ENCODE data around the genes PPP1R9B and XYLT2.

- RRBS, result no CpG with 5 or more reads among the region's 19 CpGs
Measured at GRCh38 chr17:49708631-49709410, 1.1 kb upstream of the SLC35B1 start.

GRCh38 chr17:49730010-49730674 is 22.4 kb upstream of the SLC35B1 start:
- RRBS, result no CpG with 5 or more reads among the region's 5 CpGs

GRCh38 chr17:49847693-49847886 is 279 bp downstream of the TAC4 start:
- RRBS, result no CpG with 5 or more reads among the region's 3 CpGs

DNA sequence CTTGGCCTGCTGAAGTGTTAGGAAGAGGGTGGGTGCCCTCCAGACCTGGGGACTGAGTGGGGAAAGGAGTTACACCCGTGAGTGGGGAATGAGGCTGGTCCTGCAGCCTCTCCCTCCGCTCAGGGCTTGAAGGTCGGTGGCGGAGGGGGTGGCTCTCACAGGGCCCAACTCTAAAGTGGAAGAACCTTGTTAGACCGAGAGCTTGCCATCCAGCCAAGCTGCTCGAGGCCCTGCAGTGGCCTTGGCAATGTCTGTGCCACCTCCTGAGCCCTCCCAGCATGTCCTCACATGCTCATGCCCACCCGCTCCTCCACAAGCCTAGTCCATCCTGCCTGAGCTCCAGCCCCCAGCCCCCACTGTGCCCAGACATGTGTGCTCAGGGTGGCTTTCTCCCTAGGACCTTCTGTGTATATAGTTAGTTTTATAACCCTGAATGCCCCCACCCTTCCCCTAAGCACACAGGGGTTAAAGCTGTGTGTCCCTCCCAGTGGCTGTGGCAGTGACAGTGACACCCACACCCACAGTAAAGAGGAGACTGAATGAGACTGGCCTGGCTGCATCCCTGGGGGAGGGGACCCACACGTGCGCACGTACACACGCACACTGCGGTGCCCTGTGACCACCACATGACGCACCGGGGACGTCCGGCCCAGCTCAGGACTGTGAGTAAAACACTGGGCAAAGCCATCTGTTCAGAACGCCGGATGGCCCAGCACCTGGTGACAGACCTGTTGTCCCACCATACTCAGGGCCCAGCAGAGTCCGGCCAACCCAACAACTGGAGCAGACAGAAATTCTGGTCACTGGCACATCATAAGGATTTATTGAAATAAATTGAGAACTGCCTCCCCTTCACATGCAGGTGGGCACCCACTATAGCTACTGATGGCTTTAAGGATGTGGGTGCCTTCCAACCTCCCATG is 15.6 kb downstream of the PDK2 start:
- RRBS, result 92% methylated on average over 4 of the region's 19 CpGs

DNA sequence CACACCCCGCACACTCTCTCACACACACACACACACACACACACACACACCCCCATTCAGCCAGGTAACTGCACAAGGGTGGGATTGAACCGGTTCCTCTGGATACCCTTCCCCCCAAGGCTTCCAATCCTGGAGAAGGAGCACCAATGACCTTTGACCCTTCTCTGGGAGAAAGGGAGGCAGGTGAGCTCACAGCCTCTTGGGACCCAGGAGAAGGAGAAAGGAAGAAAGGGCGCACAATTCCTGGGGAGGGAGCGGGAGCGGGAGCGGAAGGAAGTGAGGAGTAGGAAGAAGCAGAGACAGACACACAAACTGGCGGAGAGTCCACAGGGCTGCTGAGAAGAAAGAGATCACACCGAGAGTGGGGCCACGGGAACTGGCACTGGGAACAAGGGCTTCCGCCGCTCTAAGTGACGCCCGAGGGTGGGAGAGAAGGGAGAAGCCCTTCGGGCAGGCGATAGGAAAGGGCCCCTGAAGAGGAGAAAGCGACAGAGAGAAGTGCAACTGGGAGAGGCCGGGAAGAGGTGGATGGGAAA is 1.4 kb downstream of the SAMD14 start:
- RRBS, result 17% methylated on average over 1 of the region's 17 CpGs

GRCh38 chr17:50144214-50145377 is 5.9 kb downstream of the PPP1R9B start:
- RRBS, result no CpG with 5 or more reads among the region's 20 CpGs

DNA sequence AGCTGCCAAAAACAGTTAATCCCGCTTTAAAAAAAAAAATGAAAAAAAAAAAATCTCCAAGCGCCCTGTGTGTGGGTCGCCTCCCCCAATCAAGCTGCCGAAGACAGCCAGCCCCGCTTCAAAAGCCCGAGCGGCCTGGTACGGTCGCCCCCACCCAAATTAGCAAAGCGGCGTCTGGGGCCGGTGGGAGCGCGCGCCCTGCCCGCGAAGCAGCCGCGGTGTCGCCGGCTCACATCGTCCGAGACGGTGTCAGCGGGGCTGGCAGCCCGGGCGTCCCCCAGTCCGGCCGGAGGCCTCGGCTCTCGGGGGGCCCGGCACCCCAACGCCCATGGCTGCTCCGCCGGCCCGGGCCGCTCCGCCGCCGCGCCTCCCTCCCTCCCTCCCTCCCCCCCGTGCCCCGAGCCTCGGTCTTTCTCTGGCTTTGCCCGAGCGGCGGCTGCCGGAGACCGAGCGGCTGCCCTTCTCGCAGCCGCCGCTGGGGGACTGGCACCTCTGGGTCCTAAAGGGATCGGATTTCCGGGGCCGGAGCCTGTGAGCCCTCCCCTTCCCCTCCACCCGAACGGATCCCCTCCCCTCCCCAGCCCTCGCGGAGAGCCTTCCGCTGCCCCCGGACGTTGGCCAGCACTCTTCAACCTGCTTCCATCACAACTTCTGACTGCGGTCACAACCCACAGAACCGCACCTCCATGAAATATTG is at the start of gene PPP1R9B:
Gene PPP1R9B (minus strand): TSS at position 27 of the 697 bp plus-strand sequence.
- RRBS, result under 1% methylated on average over 36 of the region's 65 CpGs

DNA sequence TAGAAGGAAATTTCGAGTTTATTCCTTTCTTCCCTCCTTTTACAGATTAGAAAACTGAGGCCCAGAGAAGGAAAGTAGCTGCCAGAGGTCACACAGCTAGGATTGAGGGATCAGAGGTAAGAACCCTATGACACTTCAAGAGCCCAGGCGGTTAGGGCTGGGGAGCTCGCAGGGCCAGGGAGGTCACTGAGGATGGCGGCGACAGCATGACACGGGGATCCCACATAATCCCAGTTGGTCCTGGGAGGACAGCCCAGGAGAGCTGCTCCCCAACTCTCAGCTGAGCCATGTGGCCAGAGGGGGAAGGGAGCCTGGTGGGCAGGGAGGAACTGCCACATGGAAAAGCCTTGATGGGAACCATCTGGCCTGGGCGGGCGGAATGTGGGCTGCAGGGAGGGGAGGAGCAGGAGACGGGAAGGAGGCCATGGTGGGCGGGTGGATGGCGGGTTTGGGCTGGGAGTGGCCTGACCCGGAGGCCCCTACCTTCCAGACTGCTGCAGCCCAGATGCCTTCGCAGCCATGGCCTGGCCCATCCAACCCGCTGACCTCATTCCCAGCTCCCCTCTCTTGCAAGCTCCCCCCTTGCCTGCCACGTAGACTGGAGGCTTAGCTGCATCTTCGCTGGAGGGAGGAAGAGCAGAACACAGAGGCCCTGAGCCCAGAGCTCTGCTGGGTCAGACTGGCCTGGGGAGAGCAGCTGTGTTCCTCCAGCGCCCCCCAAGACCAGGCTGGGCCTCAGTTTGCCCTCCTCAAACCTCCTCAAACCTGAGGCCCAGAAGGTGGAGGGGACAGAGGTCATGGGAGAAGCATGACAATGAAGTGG is 8.1 kb upstream of the COL1A1 start:
- RRBS, result no CpG with 5 or more reads among the region's 17 CpGs

- RRBS, result no CpG with 5 or more reads among the region's 7 CpGs
Measured at GRCh38 chr17:50287351-50287768, 13.1 kb downstream of the TMEM92 start.

GRCh38 chr17:50345992-50346960 is at the start of gene XYLT2:
XYLT2 (plus strand) TSS chr17:50346126.
- RRBS, result 2% methylated on average over 50 of the region's 100 CpGs

- RRBS, result no CpG with 5 or more reads among the region's 9 CpGs
Measured at GRCh38 chr17:50426455-50426783, 401 bp downstream of the ACSF2 start.

DNA sequence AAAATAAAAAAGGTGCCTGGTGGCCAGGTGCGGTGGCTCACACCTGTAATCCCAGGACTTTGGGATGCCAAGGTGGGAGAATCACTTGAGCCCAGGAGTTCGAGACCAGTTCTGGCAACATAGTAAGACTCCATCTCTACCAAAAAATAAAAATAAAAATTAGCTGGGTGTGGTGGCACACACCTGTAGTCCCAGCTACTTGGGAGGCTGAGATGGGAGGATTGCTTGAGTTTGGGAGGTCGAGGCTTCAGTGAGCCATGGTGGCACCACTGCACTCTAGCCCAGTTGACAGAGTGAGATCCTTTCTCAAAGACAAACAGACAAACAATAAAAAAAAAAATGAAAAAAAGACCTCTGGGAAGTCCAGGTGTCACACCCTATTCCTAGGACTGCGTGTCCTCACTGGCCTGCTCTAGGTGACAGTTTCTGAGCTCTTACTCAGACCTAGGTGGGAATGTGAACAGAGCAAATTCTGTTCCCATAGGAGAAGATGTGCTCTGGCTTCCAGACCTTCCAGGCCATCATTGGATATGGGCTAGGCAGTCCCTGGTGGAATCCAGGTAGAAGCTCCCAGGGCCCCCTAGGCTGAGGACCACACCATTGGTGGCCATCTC is 11.8 kb downstream of the CHAD start:
- RRBS, result no CpG with 5 or more reads among the region's 4 CpGs

- RRBS, result no CpG with 5 or more reads among the region's 12 CpGs
Measured at GRCh38 chr17:50475704-50476186, 2.9 kb upstream of the RSAD1 start.

DNA sequence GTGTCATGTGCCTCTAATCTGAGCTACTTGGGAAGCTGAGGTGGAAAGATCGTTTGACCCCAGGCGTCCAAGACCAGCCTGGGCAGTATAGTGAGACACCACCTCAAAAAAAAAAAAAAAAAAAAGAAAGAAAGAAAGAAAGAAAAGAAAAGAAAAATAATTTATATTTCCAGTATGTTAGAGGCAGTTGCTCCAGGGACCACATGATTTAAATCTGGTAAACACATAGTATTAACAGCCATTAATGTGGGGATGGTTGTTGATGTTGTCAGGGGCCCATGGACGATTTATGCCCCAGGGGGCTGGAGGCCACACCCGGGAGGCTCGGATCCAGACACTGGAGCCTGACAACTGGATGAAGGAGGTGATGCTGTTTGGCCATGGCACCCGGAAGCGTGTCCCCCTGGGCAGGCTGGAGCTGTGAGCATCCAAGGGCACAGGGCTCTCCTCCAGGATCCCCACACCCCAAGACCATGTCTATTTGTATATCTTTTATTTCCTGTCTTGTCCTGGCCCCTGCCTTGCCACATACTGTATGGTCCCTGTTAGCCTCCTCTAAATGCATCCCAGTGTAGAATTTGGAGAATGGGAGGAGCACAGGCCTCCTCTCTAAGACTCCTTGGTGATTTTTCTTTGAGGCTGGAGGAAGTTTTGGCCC is 4.5 kb downstream of the RSAD1 start:
- RRBS, result 90% methylated on average over 3 of the region's 7 CpGs

- RRBS, result no CpG with 5 or more reads among the region's 3 CpGs
Measured at GRCh38 chr17:50511014-50511363, 2.8 kb downstream of the MYCBPAP start.

DNA sequence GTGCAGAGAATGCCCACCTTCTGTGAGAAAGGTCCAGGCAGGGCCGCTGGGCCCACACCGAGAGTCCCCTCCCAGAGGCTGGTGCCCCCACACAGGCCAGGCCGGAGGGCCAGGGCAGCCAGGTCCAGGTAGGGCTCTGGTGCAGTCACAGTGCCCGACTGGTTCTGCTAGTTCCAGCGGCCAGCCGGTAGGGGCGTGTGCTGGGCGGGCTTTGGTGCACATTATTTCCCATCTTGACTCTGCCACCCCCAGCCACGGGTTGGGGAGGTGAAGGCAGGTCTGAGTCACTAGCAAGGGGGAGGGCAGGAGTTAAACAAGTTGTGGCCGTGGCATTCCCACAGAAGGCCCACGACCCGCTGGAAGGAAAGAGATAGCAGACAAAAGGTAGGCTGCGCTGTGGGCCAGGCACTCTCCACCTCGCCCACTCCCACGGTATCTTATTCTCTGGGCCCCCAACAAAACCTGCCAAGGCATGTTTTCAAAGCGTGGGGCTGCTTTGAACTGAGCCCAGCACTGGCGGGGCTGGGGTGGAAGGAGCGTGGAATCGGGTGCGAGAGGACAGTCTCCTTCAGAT is 1.8 kb downstream of the EPN3 start:
- RRBS, result 79% methylated on average over 4 of the region's 20 CpGs

DNA sequence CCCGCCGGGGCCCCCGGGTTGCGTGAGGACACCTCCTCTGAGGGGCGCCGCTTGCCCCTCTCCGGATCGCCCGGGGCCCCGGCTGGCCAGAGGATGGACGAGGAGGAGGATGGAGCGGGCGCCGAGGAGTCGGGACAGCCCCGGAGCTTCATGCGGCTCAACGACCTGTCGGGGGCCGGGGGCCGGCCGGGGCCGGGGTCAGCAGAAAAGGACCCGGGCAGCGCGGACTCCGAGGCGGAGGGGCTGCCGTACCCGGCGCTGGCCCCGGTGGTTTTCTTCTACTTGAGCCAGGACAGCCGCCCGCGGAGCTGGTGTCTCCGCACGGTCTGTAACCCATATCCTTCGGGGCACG is 828 bp downstream of the CACNA1G start:
- RRBS, result 1% methylated on average over 21 of the region's 39 CpGs

DNA sequence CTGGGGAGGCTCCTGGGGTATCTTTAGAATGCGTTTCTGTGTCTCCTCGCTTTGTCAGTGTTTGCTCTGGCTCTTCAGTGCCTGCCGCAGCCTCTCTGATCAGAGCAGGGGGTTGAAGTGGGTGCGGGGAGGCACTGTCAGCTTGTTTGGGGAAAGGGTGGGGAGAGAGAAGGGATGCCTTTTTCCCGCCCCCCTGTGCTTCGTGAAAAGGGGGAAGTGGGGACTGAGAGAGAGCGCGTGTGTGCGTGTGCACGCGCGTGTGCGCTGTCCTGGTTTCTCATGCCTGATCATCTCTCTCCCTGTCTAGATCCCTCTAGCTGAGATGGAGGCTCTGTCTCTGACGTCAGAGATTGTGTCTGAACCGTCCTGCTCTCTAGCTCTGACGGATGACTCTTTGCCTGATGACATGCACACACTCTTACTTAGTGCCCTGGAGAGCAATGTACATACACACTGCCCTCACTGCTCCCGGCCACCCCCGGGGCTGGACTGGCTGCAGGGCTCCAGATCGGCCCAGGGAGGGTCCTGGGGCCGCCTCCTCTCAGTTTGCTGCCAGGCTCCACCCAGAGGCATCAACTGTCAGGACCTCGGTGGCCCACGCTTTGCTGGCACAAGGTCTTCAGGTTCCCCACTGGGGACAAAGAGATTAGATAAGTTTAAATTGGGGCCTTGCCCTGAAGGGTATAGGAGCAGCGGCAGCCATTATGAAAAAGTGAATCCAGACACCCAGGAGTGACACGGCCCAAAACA is 13.2 kb upstream of the ABCC3 start:
- RRBS, result no CpG with 5 or more reads among the region's 24 CpGs

GRCh38 chr17:50738615-50739495 is 19.5 kb downstream of the LUC7L3 start:
- RRBS, result no CpG with 5 or more reads among the region's 7 CpGs

- RRBS, result no CpG with 5 or more reads among the region's 7 CpGs
Measured at GRCh38 chr17:50740906-50741470, 21.6 kb downstream of the LUC7L3 start.